H1 (cell line): Measurements from ENCODE around the genes KRTAP25-1, KRTAP13-2, KRTAP15-1, KRTAP7-1 and MRAP.

DNA sequence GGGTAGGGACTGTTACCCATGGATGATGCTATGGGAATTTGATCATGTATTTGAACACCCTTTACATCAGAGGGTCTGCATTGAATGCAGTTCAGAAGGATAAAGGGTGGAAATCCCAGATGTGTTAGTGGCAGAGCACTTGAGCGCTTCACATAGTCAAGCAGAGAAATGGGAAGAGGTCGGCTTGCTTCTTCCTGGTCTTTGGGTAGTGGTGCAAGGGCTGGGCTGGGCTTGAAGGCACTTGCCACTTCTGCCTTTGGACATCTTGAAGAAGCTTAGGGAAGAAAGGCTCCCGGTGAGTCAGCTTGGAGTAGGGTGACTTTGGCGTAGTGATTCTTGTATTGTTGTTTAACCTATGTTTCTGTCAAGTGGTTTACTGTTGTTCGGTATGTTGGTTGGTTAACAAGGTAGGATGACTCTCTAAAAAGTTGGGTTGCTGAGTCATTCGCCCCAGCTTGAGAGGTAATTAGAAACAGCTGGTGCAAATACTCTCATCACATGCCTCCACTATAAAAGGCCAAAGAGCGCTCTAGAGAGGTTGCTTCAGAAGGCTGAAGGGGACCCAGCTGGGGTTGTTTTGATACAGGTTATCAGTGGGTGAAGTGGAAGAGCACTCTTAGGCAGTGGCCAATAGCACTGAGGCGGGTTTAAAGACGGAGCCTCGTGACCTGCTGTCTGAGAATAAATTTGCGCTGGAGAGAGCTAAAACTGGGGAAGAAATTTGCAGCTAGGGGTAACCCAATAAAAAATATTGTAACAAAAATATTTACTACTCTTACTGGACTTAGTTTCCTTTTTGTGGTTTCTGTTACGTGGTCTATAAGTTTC lies 1.4 kb downstream of the BACH1 start:
- RRBS = no CpG with 5 or more reads among the region's 12 CpGs
CAGE:
- cytosol, long polyA plus RNA = no peak
- long polyA plus RNA = no peak
- nucleus, long polyA plus RNA = no peak

GRCh38 chr21:29353478-29354170 lies 54.9 kb downstream of the BACH1 start:
- RRBS = no CpG with 5 or more reads among the region's 2 CpGs
CAGE:
- cytosol, long polyA plus RNA = no peak
- long polyA plus RNA = no peak
- nucleus, long polyA plus RNA = no peak

DNA sequence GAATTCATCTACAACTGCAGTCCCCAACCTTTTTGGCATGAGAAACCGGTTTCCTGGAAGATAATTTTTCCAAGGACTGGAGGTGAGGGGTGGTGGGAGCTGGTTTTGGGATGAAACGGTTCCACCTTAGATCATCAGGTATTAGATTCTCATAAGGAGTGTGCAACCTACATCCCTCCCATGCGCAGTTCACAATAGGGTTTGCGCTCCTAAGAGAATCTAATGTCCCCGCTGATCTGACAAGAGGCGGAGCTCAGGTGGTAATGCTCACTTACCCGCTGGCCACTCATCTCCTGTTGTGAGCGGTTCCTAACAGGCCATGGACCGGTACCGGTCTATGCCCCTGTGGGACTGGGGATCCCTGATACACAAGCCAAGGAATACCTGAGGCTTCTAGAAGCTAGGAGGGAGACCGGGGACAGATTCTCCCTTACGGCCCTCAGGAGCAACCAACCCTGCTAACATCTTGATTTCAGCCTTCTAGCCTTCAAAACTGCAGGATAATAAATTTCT lies 170.4 kb downstream of the GRIK1 start:
- RRBS = 100% methylated on average over 2 of the region's 12 CpGs
CAGE:
- cytosol, long polyA plus RNA = no peak
- long polyA plus RNA = no peak
- nucleus, long polyA plus RNA = no peak

DNA sequence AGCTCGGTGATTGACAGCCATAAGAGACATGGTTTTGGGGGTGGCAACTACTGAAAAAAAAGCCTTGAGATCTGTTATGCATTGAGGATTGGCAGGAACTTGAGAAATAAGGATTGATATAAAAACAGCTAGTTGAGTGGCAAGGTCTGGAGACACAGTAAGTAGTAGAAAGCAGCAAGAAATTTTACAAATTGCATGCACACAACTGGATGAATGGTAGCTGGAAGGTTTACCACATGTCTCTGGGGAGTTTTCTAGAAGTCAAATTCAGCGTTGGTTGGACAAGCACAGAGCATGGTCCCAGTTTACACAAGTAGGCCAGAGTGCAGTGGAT lies at the start of gene KRTAP25-1:
KRTAP25-1 (minus strand) TSS at position 106 of the 334 bp plus-strand sequence.
- RRBS = no CpG with 5 or more reads among the region's 2 CpGs
CAGE:
- cytosol, long polyA plus RNA = no peak
- long polyA plus RNA = no peak
- nucleus, long polyA plus RNA = no peak

DNA sequence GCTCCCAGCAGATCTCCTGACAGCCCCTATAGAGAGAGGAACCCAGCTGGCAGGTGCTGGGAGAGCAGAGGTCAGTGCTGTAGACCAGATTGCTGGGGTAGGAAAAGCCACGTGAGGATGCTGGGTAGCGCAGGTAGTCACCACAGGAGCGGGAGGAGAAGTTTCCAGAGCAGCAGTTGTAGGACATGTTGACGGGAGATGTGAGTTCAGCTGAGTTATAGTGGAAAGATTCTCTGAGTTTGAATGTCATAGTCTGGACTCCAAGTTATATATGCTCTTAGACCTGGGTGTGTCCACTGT lies at the start of gene KRTAP13-2:
KRTAP13-2 (minus strand) TSS at position 245 of the 300 bp plus-strand sequence.
- RRBS = no CpG with 5 or more reads among the region's 4 CpGs
CAGE:
- cytosol, long polyA plus RNA = no peak
- long polyA plus RNA = no peak
- nucleus, long polyA plus RNA = no peak

GRCh38 chr21:30440017-30440546 lies at the start of gene KRTAP15-1:
Gene KRTAP15-1 (plus strand): TSS chr21:30440275.
- RRBS = no CpG with 5 or more reads among the region's 2 CpGs
CAGE:
- cytosol, long polyA plus RNA = no peak
- long polyA plus RNA = no peak
- nucleus, long polyA plus RNA = no peak

DNA sequence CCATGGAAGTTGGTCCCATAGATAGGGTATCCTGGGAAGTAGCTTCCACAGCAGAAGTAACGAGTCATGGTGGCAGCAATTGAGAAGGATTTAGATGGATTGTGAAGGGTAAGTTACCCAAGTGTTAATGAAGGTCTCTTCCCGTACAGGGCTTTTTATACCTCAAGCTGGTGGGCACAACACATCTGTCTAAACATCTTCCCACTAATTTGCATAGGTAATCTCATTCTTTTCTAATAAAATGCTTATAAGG lies at the start of gene KRTAP7-1:
KRTAP7-1 (minus strand) TSS at position 129 of the 253 bp plus-strand sequence.
- RRBS = no CpG with 5 or more reads among the region's 2 CpGs
CAGE:
- cytosol, long polyA plus RNA = no peak
- long polyA plus RNA = no peak
- nucleus, long polyA plus RNA = no peak

DNA sequence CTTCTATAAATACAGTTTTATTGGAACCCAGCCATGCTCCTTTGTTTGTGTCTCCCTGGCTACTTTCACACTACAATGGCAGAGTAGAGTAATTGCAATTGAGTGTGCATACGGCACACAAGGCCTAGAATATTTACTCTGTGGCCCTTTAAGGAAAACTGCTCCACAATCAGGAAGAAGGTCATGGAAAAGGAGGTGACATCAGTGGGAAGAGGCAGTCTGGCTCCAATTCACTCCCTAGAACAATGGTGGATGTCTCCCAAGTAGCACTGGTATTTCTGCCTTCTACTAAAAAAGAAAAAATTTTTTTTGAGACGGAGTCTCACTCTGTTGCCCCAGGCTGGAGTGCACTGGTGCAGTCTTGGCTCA lies 51.3 kb downstream of the KRTAP19-8 start:
- RRBS = no CpG with 5 or more reads among the region's 2 CpGs
CAGE:
- cytosol, long polyA plus RNA = no peak
- long polyA plus RNA = no peak
- nucleus, long polyA plus RNA = no peak

DNA sequence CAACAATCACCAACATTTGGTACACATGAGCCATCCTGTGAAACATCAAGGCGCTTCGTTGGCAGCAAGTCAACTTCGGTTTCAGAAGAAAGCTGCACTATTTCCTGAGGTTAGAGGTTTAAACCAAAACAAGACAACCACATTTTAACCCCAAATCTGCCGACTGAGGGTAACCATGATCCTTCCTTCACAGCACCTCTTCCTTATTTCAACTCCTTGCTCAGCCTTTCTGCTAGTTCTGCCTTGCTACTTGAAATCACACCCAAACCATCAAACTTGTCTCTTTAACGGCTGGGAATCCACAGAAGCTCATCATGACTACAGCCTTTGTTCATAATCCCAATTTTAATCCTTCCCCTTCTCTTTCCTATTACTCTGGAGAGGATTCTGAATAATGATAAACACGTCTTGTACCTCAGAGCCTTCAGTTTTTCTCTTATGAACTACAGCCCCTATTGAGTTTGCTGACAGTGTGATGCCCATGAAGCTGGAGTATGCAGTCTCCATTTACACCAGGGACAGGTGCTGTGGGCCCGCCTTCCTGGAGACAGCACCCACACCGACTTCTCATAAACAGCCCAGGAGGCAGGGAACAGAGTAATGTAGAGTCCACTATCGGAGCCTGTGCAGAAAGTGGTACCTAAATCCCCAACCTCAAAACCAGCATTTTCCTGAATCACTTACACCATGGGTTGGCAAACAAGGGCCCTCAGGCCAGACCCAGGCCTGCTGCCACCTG lies 94.8 kb upstream of the KRTAP19-8 start:
- RRBS = no CpG with 5 or more reads among the region's 9 CpGs
CAGE:
- cytosol, long polyA plus RNA = no peak
- long polyA plus RNA = no peak
- nucleus, long polyA plus RNA = no peak

- RRBS = no CpG with 5 or more reads among the region's 9 CpGs
CAGE:
- cytosol, long polyA plus RNA = no peak
- long polyA plus RNA = no peak
- nucleus, long polyA plus RNA = no peak
Observed at GRCh38 chr21:31219146-31219649, 124.9 kb downstream of the TIAM1 start.

- RRBS = no CpG with 5 or more reads among the region's 8 CpGs
CAGE:
- cytosol, long polyA plus RNA = no peak
- long polyA plus RNA = no peak
- nucleus, long polyA plus RNA = no peak
Observed at GRCh38 chr21:31654595-31655064, 4.9 kb upstream of the SOD1 start.

- RRBS = no CpG with 5 or more reads among the region's 10 CpGs
CAGE:
- cytosol, long polyA plus RNA = no peak
- long polyA plus RNA = no peak
- nucleus, long polyA plus RNA = no peak
Observed at GRCh38 chr21:31657850-31658421, 1.6 kb upstream of the SOD1 start.

DNA sequence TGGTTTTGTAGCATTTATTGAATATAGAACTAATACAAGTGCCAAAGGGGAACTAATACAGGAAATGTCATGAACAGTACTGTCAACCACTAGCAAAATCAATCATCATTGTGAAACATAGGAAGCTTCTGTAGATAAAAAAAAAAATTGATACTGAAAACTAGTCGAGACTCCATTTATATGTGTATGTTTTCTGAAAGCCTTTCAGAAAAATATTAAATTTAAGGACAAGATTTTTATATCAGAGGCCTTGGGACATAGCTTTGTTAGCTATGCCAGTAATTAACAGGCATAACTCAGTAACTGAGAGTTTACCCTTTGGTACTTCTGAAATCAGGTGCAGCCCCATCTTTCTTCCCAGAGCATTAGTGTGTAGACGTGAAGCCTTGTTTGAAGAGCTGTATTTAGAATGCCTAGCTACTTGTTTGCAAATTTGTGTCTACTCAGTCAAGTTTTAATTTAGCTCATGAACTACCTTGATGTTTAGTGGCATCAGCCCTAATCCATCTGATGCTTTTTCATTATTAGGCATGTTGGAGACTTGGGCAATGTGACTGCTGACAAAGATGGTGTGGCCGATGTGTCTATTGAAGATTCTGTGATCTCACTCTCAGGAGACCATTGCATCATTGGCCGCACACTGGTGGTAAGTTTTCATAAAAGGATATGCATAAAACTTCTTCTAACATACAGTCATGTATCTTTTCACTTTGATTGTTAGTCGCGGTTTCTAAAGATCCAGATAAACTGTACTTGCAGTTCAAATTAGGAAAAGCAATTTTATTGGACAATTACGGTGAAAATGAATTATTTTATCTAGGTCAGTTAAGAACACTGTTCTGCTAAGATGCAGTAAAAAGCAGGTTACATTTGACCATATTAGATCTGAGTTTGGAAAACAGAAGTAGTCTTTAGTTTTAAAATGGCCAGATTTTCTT lies 7.5 kb downstream of the SOD1 start:
- RRBS = no CpG with 5 or more reads among the region's 7 CpGs
CAGE:
- cytosol, long polyA plus RNA = no peak
- long polyA plus RNA = no peak
- nucleus, long polyA plus RNA = no peak

DNA sequence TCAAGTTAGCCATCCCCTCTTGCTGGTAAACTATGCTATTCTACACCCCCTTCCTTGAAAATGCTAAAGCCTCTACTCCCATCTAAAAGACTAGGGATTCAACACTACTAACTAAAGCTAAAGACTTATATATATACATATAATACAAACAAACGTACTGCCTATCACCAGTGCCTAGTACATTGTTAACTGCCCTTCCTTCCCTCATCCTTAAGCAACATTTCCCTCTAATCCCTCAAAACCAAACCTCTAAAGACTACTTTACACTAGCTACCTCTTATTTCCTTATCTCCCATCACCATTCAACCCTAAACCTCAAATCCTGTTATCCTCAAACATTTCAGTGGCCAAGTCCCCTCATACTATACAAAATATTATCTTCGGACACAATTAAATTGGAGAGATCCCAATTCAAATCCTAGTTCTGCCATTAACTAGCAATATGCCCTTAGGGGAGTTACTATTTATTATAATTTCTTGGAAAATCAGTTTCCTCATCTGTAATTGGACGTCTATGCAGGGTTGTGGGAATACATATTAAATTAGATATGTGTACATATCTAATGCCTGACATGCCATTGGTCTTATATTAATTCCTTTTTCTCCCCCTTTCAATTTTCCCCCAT lies 3.7 kb downstream of the SCAF4 start:
- RRBS = no CpG with 5 or more reads among the region's 3 CpGs
CAGE:
- cytosol, long polyA plus RNA = no peak
- long polyA plus RNA = no peak
- nucleus, long polyA plus RNA = no peak

- RRBS = no CpG with 5 or more reads among the region's 23 CpGs
CAGE:
- cytosol, long polyA plus RNA = no peak
- long polyA plus RNA = no peak
- nucleus, long polyA plus RNA = no peak
Observed at GRCh38 chr21:32298534-32299393, at the start of gene MRAP. Gene MRAP (plus strand): TSS chr21:32298855.

DNA sequence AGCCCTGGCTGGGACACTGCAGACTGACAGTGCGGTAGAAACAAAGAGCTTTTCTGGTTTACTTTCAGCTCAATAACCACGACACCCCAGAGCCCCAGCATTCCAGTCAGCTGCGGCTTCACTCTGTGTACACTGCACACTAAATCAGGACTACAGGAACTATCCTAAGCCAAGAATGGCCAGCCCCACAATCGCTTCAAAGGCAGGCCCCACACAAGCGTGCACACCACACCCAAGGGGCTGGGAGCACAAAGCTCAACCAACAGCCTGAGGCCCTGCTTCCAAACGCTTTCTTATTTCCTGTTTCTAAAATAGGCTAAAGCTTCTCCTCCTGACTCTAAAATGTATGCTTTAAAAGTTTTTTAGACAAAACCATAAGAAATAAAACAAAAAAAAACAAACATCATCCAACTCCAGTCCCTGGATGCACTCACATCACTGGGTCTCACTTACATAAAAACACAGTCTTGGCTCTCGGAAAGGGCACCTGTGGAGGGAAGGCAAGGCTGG lies 28.4 kb downstream of the URB1 start:
- RRBS = no CpG with 5 or more reads among the region's 7 CpGs
CAGE:
- cytosol, long polyA plus RNA = no peak
- long polyA plus RNA = no peak
- nucleus, long polyA plus RNA = no peak

DNA sequence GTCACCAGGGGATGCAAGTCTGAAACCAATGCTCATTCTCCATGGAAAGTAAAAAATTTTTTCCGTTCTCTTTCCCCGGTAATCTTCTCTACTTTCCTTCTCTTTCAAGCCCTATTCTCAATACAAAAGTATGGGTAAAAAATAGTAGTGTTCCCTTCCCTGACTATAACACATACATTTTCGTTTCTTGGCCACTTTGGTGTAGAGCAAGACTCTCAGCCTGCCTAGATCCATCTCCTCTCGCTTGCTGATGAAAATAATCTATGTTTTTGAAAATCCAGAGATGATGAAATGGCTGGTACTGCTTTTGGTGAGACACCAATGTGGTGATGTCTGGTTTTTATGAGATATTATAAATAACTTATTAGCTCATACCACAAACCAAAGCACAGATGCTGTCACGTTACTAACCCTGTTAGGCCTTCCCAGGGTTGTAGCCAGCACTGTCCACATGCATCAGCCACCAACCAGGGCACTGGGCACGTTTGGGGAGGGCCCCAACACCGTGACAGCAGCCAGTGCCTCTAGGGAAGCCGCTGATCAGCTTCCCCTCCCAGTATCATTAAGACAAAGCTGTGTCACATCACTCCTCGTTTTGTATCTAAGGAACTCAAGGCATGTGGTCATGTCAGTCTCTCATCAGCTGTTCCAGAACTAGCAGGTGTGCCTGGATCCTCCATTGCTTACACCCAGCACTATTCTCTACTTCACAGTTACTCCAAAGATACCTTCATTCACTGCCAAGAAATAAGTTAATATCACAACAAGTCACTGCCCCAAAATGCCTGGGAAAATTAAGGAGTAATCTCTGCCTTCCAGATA lies 13.9 kb downstream of the URB1 start:
- RRBS = no CpG with 5 or more reads among the region's 9 CpGs
CAGE:
- cytosol, long polyA plus RNA = no peak
- long polyA plus RNA = no peak
- nucleus, long polyA plus RNA = no peak

DNA sequence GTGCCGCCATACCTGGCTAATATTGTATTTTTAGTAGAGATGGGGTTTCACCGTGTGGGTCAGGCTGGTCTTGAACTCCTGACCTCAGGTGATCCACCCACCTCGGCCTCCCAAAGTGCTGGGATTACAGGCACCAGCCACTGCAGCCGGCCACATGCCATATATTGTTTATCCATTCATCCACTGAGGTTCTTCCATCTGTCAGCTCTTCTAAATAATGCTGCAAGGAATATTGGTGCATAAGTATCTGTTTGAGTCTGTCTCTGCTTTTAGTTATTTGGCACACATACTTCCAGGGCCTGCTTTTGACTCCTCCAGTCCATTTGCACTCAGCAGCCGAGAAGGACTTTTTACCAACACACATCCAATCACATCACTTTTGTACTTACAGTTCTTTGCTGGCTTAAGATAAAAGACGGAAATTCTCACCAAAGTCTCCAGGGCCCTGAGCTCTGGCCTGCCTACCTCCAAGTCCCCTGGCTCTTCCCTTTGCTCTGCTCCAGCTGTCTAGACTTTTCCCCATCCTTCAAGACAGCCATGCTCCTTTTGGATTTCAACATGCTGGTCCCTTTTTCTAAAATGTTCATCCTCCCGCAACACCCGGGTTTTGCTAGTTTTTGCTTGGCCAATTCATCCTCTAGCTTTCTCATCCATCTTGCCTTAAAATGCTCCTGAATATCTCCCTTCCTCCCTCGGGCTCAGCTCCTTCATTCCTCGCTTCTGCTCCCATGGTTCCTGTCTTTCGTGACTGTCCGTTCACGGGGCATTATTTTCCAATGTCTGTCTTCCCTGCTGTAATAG lies 2.2 kb upstream of the EVA1C start:
- RRBS = no CpG with 5 or more reads among the region's 13 CpGs
CAGE:
- cytosol, long polyA plus RNA = no peak
- long polyA plus RNA = no peak
- nucleus, long polyA plus RNA = no peak

DNA sequence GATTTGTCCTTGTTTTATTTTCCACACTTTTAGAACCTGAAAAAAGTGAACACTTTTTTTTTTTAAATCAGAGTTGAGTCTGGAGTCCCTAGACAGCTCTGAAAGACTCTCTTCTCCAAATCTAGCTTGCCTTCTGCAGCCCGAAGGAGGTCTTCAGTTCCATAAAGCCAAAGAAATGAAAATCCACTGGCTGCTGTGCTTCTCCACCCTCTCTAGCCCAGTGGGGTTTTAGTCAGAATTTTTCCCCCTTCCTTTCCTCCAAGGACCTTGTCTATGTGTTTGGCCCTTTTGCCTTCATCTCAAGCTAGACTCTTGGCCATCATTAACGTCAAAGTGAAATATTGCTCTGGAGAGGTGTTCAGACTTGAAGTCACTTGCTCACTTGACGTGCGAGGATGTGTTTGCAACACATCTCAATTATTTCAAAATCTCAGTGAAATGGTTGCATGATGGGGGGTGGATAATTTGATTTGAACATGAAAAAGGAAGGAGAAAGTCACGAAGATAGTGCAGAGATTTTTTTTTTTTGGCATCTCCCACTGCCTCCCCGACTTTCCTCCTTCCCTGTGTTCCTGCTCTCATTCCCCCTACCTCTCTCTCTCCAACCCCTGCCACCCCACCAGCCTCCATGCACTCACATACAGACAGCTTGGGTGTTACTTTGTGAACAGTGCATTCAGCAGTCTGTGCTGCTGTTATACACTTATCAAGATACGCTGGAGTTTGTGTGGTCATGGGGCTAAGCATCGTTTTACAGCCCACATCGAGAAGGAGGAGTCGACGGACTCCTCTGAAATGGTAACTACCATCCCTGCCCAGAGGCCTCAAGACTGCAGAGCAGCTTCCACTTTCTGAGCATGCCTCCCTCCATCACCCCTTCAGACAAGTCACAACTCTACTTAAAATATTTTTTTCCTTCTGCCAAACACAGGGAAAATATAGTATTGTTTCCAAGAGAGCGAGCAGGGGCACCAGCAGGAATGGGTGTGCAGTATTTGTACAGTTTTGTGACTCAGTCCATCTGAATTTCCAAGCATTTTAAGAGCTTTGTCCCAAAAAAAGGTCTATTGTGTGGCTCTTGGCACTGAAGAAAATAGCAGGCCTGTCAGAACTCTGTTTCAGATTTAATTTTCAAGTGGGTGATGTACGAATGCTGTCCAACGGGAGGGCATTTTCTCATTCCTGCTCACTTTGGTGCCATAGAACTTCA lies 13.8 kb downstream of the EVA1C start:
- RRBS = no CpG with 5 or more reads among the region's 14 CpGs
CAGE:
- cytosol, long polyA plus RNA = no peak
- long polyA plus RNA = no peak
- nucleus, long polyA plus RNA = no peak

- RRBS = 89% methylated on average over 1 of the region's 13 CpGs
CAGE:
- cytosol, long polyA plus RNA = no peak
- long polyA plus RNA = no peak
- nucleus, long polyA plus RNA = no peak
Observed at GRCh38 chr21:32523786-32524878, 61.2 kb downstream of the TCP10L start.